Gastrocnemius medialis (tissue), 3 donors: ENCODE measurements around the genes DMWD, SYMPK and PRKD2.

- PRO-cap, result unidirectional peak, minus-strand start at chr19:45792791
- RAMPAGE, long total RNA, 3 experiments, result no peak in any of the 3 experiments
Observed at GRCh38 chr19:45791987-45793012, at the start of gene DMWD. Gene DMWD, minus strand, starts transcription at chr19:45792845.

GRCh38 chr19:45815768-45816235 is 694 bp upstream of the RSPH6A start:
- PRO-cap, result no peak
- RAMPAGE, long total RNA, 3 experiments, result no peak in any of the 3 experiments

- PRO-cap, result unidirectional peak, plus-strand start at chr19:45862730; bidirectional peak, plus-strand start at chr19:45863385, minus-strand start at chr19:45863147
- RAMPAGE, long total RNA, 3 experiments, result no peak in any of the 3 experiments
Observed at GRCh38 chr19:45862243-45863303, at the start of gene SYMPK. Gene SYMPK, minus strand, starts transcription at chr19:45863147.

DNA sequence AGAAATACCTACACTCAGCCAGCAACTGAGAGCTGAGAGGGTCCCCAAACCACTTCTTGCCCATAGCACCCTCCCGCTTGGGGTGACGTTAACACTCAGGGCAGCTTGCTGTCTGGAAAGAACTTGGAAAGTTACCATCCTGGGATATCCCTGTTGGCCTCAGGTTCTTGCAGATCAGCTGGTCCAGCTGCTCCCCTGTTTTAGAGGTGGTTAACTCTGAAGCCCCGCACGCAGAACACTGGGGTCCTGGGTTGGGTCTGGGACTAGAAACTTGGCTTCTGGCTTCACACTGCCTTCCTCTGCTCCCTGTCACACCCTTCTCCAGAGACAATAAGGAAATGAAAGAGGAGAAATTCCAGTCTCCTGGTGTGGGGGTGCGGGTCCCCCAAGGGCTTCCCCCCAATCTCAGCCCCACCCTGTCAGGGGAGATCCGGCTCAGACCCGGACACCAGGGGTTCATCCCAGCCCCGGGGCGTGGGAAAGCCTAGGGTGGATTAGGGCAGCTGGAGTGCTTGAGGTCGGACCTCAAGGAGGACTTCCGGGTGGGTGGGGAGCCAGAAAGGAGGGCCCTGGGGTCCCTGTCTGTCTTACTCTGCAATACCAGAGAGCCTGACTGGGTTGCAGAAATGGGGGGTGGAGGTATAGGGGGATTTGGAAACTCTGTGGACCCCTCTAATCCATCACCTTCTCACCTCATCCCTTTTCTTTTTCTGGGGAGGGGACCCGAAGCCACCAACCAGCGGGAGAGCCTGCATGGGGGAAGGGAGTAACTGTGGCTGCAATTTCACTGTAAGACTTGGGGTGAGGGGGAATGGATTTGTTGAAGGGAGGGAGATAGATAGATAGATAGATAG is 2.7 kb downstream of the FOXA3 start:
- PRO-cap, result no peak
- RAMPAGE, long total RNA, 3 experiments, result no peak in any of the 3 experiments

- PRO-cap, result no peak
- RAMPAGE, long total RNA, 3 experiments, result no peak in any of the 3 experiments
Observed at GRCh38 chr19:45952837-45953640, 20.6 kb downstream of the NOVA2 start.

DNA sequence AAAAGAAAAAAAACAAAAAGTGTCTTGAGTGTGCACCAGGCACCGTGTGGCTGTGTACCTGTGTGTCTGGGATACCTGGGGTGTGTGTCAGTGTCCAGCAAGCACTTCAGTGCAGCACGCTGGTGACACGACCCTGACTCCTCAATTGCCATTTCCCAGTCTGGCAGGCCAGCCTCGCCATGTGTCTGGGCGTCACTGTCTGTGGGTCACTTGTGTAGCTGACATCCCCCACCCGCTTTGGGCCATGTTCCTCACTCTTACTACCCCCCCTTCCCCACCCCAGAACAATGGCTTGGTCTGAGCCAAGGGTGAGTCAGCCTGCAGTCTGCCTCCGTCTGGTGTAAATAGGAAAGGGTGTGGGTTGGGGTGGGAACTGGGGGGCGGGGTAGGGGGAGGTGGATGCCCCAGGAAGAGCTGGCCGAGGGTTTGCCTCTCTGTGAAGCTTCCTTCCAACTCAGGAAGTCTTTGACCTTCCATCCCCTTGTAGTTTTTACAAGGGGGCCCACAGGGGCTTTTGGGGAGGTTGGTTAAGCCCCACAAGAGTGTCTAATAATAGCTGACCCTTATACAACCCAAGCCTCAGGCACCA is 17.7 kb downstream of the NOVA2 start:
- PRO-cap, result no peak
- RAMPAGE, long total RNA, 3 experiments, result no peak in any of the 3 experiments

DNA sequence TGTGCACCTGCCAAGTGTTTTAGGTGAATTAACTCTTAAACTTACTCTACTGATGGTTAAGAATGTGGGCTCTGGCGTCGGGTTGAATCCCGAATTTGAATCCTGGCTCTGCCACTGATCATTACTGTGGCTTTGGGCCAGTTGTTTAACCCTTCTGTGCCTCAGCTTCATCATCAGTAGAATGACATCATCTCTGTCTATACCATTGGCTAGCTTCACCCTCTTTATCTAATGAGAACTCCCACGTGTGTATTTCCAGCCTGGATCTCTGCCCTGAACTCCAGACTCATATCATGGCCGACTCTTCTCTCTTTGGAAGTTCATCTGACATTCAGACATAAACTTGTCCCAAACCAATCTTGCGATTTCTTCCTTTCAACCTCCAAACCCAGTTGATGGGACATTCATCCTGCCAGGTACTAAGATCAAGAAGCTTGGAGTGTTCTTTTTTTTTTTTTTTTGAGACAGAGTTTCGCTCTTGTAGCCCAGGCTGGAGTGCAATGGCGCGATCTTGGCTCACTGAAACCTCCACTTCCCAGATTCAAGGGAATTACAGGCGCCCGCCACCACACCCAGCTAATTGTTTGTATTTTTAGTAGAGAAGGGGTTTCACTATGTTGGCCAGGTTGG is 834 bp downstream of the CCDC61 start:
- PRO-cap, result no peak
- RAMPAGE, long total RNA, 3 experiments, result no peak in any of the 3 experiments

DNA sequence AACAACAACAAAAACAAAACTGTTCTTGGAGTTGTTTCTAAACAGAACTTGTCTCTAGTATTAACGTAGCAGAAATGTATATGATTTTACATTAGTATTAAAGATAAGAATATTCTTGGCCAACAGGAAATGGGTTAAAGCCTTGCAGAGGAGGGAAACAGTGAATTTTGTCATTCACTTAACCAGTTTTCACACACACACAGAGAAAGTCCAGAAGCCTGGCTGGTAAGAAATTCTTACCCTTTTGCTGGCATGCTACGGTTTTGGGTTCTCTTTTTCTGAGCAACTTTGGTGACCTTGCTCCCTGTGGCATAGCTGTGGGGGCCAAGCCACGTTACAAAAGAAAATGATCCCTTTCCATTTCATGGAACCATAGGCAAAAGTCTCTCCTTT is 7.5 kb upstream of the IGFL3 start:
- PRO-cap, result no peak
- RAMPAGE, long total RNA, 3 experiments, result no peak in any of the 3 experiments

GRCh38 chr19:46132336-46132747 is 7.9 kb upstream of the IGFL3 start:
- PRO-cap, result no peak
- RAMPAGE, long total RNA, 3 experiments, result no peak in any of the 3 experiments

DNA sequence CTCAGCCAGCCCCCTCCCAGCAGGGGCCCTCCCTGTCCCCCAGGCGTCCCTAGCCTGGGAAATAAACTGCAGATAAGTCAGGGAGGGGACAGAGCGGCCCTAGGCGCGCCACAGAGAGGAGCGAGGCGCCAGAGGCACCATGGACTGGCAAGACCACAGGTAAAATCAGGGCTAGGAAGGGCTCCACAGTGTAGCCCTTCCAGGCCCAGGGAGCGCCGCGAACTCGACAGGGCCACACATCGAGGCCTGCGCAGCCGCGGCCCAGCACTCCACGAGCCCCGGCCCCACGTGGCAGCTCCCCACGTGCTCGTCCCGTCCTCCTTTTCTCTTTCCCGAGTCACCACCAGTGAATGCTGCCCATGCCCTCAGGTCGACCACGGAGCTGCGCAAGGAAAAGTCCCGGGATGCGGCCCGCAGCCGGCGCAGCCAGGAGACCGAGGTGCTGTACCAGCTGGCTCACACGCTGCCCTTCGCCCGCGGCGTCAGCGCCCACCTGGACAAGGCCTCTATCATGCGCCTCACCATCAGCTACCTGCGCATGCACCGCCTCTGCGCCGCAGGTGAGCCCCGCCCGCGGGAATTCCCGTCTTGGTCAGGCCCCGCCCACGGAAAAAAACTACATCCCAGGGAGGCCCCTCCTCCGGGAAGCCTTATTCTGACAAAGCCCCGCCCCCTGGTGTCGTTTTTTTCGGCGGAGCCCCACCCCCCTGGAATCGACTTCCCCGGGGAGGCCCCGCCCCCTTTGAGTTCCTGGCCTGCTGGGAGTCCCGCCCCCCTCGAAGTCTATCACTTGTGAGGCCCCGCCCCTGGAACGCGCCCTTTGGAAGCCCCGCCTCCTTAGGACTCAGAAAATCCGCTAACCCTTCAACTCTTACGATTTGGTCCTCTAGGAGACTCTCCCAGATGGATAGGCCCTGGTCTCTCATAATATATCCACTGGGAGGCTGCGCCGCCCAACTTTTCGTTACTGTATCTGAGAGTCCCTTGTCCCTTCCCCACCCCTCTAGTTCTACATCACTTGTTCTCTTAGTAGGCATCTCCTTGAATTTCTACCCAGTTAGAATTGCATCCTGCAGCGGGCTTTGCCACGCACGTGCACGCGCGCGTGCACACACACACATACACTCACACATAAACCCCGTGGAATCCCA is 7.1 kb downstream of the HIF3A start:
- PRO-cap, result unidirectional peak, minus-strand start at position 590 of the sequence
- RAMPAGE, long total RNA, 3 experiments, result no peak in any of the 3 experiments

- PRO-cap, result no peak
- RAMPAGE, long total RNA, 3 experiments, result no peak in any of the 3 experiments
Observed at GRCh38 chr19:46620237-46621564, 4.2 kb downstream of the PTGIR start.

DNA sequence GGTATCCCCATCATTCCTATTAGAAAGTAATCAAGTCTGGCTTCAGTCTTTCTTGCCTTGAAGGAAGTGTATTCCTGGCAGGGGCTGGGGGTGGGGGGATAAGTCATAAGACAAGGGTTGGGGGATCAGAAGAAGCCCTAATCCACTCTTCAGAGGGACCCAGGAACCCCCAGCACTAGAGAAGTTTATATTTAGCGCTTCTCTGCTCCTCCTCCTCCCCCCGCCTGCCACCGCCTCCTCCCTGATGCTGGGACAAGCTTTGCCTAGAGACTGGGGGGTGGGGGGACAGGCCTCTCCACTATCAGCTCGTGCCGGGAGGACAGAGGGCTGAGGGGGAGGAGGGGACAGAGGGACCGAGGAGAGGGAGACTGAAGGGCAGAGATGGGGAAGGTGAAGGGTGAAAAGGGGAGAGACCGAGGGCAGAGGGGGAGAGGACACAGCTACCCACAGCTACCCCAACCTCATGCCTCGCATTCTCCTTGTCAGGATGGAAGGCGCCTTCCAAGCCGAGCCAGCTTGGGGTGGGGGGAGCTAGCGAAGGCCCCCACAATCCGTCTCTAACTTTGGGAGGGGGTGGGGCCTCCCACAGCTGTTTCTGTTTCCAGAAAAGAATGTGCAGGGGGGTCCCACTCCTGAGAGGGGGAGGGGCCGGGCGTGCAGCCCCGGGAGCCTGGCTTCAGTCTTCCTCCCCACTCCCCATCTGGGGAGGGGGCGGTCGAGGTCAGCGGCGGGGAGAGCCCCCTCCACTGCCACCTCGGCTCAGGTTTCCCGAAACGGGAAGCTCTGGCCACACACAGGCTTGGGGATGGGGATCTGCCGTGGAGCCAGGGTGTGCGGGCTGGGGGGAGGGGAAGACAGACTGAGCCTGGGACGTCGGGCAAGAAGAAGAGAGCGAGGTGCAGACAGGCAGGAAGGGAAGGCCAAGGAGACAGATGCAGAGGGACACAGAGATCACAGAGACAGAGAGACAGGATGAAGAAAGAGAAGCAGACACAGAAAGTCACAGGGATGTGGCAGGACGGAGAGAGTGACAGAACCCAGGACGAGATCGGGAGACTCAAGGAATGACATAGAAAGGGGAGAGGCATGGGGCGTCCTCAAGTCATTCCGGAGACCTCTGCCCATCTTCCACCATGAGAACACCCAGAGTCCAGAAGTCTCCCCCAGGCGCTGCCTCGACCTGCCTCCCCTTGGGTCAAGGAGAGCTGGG is 1.6 kb downstream of the DACT3 start:
- PRO-cap, result unidirectional peak, plus-strand start at position 266 of the sequence
- RAMPAGE, long total RNA, 3 experiments, result no peak in any of the 3 experiments

DNA sequence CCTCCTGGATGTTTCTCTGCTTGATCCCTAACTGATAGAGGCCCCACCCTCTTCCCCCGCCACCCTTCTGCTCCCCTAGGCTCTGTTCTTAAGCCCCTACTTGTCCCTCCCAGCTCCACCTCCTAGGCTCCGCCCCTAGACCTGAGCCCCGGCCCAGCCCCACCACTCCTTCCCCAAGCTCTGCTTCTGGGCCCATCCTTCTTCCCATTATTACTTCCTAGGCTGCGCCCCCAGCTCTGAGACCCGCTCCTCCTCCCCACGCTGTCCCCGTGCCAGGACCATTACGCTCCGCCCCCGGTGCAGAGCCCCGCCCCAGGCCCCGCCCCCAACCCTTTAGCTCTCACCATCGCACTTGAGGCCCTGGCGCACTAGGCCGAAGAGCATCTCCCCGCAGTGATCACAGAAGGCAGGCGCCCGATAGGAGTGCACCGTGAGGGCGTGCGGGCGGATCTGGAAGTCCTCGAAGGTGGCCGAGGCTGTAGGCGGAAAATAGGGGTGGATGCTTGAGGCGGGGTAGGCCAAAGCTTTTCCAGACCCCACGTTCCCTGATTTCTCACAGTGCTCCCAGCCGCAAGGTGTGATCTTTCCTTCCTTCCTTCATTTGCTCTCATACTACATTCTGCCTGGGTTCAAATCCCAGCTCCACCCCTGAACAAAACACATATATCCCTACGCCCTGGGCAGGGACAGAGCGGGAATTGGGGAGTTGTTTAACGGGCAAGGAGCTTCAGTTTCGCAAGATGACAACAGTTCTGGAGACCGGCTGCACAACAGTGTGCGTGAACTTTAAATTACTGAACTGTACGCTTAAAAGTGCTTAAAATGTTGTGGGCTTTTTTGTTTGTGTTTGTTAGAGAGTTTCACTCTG is 6.1 kb downstream of the PRKD2 start:
- PRO-cap, result no peak
- RAMPAGE, long total RNA, 3 experiments, result no peak in any of the 3 experiments

DNA sequence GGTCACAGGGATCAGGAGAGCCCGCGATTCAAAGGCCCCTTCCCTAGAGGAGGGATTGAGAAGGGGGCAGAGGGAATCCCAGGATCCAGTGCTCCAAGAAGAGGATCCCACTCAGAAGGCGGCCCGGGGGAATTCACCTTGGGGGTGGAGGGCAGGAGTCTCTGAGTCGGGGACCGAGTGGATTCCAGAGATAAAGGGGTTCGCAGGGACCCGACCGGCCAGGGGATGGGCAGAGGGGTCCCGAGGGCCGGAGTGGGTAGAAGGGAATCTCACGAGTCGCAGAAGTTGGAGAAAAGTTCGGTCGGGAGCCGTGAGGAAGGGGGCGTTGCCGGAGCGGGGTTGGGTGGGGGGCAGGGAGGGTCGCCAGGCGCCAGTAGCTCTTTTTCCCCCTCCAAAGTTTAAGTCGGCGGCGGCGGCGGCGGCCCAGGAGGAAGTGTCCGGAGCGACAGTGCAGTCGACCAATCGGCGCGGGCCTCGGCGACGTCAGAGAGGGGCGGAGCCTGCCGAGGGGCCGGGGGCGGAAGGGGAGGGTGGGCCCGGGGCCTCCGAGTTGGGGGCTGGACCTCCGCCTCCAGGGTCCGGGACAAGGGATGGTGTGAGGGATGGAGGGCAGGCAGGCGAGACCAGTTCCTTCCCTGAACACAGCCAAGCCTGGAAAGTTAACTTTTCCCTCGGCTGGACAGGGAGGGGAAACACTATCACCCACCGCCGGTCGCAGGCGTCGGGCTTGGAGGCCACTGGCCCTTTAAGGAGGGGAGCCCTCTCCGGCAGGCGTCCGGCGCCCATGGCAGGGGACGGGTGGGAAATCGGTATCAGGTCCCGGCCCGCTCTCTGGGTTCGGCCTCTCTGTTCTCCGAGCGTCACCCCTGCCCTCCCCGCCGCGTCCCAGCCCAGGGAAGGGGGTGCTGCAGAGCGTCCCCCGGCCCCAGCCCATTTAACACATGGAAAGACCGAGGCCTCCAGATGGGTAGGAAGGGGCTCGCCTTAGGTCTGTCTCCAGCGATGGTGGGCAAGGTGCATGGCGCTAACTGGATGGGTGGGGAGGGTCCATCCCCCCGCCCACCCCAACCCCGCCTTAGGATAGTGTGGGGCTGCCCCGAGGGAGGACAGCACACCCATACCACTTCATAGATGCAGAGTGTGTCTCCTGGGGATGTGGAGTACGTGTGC is at the start of gene PRKD2:
TSS of gene PRKD2 (minus strand) at position 437 of the 1,170 bp plus-strand sequence.
- PRO-cap, result bidirectional peak, plus-strand start at position 523 of the sequence, minus-strand start at position 437 of the sequence
- RAMPAGE, long total RNA, 3 experiments, result start-site peak on the minus strand in 1 of 3 experiments, centred at position 352 of the sequence, 5 reads per replicate

GRCh38 chr19:46839817-46840266 is 10.8 kb downstream of the AP2S1 start:
- PRO-cap, result no peak
- RAMPAGE, long total RNA, 3 experiments, result no peak in any of the 3 experiments

DNA sequence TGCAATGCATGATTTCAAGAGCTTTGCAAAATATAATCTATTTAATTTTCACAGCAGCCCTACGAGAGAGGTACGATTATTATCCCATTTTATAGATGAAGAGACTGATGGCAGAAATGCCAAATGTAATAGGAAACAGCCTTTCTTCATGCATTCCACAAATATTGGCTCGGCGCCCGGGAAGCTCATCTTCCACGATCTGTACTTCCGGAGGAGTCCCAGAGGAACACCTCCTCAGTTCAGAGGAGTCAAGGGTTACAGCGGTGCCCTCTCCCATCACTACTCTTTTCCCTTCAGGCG is 1.2 kb upstream of the ARHGAP35 start:
- PRO-cap, result unidirectional peak, plus-strand start at position 237 of the sequence
- RAMPAGE, long total RNA, 3 experiments, result no peak in any of the 3 experiments

GRCh38 chr19:46916511-46916802 is 55.7 kb downstream of the ARHGAP35 start:
- PRO-cap, result no peak
- RAMPAGE, long total RNA, 3 experiments, result no peak in any of the 3 experiments

DNA sequence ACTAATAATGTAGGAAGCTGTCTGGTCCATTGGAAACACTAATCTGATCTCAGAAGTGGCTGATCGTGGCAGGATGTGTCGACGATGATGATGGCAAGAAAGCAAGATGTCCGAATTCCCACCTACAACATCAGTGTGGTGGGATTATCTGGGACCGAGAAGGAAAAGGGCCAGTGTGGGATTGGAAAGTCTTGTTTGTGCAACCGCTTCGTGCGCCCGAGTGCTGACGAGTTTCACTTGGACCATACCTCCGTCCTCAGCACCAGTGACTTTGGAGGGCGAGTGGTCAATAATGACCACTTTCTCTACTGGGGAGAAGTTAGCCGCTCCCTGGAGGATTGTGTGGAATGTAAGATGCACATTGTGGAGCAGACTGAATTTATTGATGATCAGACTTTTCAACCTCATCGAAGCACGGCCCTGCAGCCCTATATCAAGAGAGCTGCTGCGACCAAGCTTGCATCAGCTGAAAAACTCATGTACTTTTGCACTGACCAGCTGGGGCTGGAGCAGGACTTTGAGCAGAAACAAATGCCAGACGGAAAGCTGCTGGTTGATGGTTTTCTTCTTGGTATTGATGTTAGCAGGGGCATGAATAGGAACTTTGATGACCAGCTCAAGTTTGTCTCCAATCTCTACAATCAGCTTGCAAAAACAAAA is 57.9 kb downstream of the ARHGAP35 start:
- PRO-cap, result no peak
- RAMPAGE, long total RNA, 3 experiments, result no peak in any of the 3 experiments

GRCh38 chr19:46976057-46976771 is 43.4 kb upstream of the NPAS1 start:
- PRO-cap, result bidirectional peak, plus-strand start at chr19:46976555, minus-strand start at chr19:46976360
- RAMPAGE, long total RNA, 3 experiments, result no peak in any of the 3 experiments

DNA sequence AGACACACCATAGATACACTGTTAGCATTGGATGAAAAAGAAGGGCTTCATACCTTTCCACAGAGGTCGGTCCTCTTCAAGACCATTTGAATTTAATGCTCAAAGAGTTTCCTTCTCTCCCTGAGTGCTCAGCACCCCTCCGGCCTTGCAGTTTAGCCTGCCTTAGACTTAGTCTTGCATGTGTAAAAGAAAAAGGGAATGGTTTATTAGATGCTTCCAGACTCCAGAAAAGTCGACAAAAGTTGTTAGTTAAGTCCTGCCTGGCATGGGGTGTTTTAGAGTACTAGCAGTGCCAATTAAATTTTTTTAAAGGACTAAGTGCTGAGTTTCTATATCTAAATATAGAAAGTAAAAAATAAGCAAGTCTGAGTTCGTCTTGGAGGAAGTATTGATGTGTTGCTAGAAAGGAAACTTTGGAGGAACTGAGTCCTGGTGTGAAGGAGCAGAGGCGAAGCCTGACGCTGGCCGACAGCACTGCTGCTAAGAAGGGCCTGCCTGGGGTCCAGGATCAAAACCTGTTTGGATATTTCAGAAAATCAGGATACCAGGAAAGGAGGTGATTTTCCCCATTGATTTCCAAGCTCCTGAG is 38.5 kb upstream of the NPAS1 start:
- PRO-cap, result no peak
- RAMPAGE, long total RNA, 3 experiments, result no peak in any of the 3 experiments